Skeletal muscle satellite cell (primary cell): ENCODE measurements around the gene INPP1.

DNA sequence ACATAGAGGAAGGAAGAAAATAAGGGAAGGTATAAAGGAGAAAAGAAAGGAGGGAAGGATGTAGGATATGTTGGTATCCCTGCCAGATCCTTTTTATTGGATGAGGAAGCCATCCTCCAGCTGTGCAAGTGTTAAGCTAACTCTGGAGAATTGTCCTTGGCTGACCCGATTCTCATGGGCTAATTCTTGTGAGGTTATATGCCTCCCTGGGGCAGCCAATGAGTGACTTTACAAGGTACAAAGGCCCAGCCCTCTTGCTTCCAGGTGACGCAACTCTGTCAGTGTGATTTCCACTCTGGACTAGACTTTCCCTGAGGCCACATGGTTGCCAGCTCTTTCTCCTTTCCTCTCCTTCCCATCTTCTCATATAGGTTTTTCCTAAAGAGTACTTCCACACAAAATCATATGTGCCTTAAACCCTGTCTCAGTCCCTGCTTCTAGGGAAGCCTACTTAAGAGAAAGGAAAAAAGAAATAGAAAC is 226.1 kb upstream of the ZSWIM2 start:
- CAGE, long polyA plus RNA = no peak

- CAGE, long polyA plus RNA = no peak
Measured at GRCh38 chr2:187484686-187485069, 36.6 kb upstream of the CALCRL start.

GRCh38 chr2:187516560-187517489 is 37.4 kb downstream of the TFPI start:
- CAGE, long polyA plus RNA = no peak

DNA sequence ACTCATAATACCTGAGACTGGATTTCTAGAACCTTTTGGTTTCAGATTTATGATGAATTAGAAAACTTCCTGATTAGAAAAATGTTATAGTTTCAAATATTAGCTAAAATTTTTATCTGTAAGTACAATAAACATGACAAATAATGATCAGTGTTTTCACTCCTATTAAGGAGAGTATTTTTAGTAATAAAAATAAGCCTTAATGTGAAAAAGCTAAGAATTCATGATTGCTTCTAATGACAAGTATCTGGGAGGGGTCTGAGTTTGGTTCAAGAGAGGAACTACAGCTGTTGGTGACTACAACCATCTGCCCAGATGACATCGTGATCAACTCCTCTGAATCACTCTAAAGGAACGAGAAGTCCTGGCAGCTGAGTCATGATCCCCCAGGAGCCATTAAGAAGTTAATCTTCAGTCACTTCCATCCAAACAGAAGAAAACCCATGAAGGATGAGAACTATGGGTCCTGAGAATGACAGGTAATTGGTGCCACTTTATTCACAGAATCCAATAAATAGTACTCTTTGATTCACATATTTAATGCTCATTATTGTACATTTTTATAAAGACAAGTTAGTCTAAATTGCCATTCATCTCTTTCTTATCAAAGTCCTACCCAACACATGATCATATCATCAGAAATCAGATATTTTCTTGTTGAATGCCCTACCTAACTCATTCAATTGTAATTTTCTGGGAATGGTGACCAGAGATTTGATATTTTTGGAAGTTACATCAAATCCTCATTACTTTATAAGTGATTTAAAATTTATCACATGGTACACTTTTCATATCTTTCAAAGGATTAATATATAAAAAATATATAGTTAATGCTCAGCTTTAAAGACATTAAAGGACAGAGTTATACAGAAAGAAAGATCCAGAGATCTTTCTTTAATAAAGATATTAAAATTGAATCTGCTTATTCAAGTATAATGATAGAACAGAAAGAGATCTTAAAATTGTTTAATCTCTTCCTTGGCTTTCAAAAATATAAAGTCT is 6.7 kb downstream of the TFPI start:
- CAGE, long polyA plus RNA = no peak

DNA sequence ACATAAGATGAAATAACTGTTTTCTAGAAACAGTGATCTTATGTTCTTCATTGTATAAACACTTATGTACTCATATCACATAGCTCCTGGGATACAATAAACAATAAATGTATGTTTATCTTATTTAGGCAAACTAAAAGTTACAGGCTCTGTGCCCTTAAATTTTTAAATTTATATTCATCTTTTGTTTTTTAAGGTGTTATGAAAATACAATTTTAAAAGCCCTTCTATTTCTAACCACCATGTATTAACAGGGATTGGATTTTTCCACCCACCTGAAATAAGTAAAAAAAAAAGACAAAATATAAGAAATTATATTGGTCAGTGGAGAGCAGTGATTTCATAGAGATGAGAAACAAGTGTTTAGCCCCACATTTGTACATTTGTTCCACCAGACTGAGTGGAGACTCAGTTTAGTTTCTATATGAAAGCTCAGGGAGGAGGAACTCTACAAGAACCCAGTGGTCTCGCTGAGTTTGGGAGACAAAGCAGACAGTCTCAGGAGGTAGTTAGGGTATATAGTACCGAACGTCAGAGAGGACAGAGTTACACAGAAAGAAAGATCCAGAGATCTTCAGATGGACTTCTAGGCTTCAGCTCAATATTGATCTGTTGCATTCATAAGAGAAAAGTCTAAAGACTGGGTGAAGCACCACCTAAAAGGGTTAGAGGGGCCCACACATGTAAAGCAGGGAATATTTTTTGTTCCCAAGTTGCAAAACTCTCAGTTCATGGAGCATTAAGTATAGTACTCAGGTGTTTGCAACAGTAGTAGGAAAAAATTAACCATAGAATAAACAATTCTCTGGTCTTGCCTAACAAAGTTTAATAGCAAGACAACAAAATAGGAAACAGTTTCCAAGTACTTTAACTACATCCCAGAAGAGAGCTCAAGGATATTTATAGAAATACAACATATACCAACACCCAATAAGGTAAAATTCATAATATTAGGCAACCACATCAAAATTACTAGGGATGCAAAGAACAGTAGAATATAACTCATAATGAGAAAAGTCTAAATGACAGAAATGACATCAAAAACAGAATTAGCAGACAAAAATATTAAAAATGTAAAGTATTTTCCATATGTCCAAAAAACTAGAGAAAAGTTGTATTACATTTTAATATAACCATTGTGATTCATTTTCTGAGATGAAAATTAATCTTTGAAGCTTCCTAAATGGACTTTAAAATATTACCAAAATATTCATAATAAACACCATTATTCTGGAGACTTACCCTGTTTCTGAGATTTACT is 4.2 kb downstream of the TFPI start:
- CAGE, long polyA plus RNA = no peak

DNA sequence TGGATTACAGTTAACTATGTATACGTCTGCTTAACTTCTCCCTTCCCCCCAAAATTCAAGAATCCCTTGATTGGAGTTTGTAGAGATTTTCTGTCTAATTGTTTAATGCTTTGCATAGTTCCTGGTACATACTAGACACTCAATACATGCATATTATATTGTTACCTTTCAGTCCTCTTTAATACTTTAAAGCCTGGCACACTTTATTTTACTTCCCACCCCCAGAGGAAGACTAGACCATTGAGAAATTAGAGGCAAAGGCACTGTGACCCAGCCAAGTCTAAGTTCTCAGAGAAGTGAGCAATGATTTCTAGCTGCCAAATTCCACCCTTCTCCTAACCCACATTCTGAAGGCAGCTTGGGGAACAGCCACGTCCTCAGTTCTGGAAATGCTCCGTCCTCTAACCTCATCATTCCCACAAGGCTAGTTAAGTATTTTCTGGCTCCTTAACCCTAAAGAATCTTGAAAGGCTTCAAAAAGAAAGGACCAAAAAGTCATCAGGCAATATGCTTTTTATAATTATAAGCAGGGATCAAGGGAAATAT is 86.7 kb downstream of the COL5A2 start:
- CAGE, long polyA plus RNA = no peak

DNA sequence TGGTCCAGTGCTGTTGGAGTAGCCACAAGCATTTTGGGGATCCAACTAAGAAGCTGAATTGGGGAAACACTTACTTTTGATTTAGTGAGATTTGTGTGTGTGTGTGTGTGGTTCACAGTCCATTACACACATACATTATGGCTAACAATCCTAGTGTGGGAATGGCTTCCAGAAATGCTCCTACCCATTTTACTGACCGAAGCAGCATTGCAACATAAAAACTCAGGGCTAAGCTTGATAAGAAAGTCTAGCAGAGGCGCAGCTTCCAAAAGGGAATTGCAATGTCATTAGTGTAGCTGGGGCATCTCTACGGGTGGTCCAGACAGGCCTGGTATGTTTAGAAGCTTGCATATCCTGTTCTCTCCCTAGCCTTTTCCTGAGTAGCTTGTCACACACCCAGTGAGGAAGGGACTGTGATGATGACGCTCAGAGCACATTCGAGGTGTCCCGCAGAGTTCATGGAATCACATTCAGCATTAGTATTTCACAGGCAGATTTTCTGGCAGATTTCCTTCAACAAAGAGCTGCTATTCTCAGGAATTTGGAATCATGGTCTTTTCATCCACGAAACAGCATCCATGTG is 37.9 kb upstream of the COL5A2 start:
- CAGE, long polyA plus RNA = no peak

GRCh38 chr2:189268076-189268534 is 88.5 kb upstream of the COL5A2 start:
- CAGE, long polyA plus RNA = no peak

GRCh38 chr2:189304452-189304774 is 124.9 kb upstream of the COL5A2 start:
- CAGE, long polyA plus RNA = no peak

- CAGE, long polyA plus RNA = no peak
Measured at GRCh38 chr2:189485206-189485514, 43.9 kb downstream of the WDR75 start.

DNA sequence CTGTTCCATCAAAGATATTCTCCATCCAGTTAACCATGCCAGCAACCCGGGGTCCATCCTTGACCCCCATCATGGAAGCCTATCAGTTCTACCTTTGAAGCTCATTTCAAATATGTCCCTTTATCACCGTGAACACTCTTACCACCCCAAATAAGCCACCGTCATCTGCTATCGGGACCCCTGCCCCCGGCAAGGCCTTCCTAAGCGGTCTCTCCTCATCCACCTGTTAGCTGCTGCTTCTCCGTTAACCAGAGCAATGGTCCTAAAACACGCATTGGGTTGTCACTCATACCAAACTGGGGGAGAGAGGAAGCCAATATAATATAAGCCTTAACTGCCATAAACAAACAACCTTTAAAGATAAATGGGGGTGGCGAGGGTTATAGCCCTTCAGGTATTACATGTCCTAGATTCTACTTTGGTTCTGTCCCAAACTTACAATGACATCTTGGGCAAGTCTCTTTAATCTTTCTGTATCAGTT is 698 bp downstream of the ASDURF start:
- CAGE, long polyA plus RNA = no peak

DNA sequence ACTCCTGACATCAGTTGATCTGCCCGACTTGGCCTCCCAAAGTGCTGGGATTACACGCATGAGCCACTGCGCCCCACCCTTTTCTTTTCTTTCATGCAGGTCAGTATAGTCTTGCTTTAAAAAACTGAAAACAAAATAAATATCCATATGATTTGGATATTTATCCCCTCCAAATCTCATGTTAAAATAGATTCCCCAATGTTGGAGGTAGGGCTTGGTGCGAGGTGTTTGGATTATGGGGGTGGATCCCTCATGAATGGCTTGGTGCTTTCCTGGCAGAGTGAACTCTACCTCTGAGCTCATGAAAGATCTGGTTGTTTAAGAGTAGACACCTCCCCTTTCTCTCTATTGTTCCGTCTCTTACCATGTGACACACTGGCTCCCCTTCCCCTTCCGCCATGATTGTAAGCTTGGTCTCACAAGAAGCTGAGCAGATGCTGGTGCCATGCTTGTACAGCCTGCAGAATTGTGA is 1.1 kb downstream of the ANKAR start:
- CAGE, long polyA plus RNA = no peak

DNA sequence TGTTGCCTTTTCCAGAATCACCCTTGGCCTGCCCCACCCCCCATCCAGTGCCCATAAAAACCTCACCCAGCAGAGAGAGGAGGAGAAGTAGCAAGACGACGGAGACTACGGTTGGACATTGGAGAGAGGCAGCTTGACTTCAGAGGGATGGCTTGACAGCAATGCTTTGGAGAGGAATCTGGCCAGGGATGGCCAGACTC is 40.9 kb downstream of the C2orf88 start:
- CAGE, long polyA plus RNA = no peak

DNA sequence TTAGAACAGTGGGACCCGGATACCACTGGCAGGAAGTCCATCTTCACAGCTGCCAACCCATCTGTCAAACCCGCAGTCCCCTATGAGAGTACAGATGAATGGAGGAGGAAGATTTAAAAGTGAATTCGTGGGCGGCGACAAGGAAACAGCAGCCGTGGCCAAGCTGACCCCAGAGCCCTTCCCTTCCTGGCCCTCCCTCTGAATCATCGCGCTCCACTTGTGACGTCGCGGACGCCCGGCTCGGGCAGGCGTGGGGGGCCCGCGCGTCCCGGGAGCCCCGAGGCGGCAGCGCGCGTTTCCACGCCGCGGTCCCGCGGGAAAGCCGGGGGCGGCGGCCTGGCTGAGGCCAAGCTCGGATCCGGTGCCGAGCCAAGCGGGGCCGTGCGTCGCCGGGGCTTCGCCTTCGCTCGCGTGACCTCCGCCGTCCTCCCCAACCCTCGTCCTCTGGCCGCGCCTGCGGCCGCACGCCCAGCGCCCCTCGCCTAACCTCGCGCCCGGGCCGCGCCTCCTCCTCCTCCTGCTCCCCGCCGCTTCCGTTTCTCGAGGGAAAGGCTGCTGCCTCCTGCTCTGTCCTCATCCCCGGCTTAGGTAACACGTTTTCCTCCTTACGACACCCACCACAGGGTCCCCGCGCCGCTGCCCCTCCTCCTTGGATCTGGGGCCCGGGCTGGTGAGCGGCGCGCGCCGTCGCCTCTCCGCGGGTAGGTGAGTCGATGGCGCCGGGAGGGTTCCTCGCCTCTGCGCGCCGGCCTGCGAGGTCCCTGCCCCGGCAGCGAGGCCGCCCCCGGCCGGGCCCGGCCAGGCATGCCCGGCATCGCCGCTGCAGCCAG is at the start of gene INPP1:
TSS of gene INPP1 (plus strand) at position 216 of the 830 bp plus-strand sequence.
- CAGE, long polyA plus RNA = no peak

DNA sequence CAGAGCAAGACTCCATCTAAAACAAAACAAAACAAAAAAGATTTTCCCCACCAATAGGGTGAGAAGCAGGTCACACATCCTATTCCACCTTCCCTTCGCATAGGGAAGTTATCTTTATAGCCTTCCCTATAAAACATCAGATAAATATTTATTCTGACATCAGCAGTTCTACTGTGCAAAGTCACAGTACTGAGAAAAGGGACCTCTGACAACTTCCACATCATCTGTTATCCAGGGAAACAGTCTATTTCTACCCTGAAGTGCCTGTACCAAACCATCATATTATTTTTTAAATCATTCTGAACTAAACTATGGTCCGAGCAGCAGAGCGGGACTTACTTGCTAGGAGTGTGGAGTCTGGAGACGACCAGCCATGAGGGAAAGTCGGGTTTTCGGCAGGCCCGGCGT is 24.5 kb downstream of the NEMP2 start:
- CAGE, long polyA plus RNA = no peak

- CAGE, long polyA plus RNA = no peak
Measured at GRCh38 chr2:190532407-190533202, 1.9 kb downstream of the NEMP2 start.

DNA sequence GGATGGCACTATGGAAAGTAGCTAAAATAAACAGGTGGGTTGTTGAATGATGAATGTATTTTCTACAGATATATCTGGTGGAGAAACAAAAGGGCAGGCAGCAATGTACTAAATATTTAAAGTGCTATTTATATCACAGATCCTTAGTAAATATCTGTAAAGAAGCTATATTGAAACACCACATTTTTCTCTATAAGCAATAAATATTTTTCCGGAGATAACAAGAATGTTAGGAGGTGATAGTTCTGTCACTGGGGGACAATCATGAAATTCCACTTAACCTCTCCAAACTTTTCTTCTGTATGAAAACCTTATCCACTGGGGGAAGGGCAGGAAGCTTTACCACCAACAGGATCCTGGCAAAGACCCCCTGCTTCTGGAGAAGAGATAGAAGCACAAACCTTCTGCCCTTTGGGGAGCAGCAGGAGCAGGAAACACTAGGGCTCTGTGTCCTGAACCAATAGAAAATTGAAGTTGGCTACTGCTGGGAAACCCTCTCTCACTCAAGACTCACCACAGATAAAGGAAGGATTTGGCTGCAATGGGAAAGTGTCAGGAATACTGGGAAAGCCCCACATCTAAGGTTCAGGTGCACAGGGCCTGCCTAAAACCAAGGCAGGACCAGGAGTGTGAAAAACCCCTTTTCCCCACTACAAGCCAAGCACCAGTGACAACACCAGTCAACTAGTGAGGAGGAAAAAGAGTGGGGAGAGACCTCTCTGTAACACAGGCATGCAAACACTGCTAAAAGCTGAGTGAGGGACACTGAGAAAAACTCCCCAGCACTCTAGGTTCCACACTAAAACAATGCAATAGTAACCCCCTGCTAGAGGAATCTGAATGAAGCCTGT is 1.7 kb upstream of the NEMP2 start:
- CAGE, long polyA plus RNA = no peak

- CAGE, long polyA plus RNA = no peak
Measured at GRCh38 chr2:190551818-190552518, 17.4 kb upstream of the NEMP2 start.

DNA sequence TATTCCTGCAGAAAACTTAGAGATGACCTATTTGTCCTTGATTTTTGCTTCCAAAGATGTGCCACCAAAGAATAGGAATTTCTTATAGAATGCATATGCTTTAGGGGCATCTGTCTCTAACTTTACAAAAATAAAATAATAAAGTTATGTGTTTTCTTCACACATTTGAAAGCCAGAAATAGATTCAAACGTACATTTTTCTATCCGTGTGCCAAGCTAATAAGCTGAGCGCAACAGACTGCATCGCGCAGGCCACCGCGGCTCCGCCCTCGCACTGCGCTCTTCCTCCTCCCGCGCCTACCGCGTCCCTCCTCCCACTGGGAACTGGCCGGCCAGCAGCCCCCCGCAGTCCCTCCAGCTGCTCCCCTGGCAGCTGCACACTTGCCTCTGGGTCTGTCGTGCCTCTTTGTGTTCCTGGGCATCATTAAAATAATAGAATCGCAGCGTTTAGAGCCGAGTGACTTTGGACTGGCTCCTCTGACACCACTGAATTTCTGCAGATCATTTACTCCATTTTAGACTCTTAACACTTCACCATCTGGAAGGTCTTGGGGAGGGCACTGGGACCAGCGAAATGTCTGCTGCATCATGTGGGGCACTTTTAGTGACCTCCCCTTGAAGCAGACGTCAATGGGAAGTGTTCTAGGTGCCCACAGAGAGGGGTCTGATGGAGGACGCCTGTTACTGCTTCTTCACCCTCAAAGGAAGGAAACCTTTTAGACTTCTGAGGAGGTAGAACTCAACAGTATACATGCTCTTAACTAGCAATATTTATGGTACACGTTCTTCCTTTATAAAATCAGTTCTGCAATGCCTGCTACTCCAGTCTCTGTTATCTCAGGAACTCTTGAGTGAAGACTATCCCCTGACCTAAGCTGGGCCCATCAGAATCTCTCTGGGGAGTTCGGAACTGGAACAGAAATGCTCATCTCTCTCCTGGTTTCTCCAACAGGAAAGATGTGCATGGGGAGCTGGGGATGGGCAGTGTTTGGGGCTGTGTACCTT is 20.9 kb upstream of the NAB1 start:
- CAGE, long polyA plus RNA = no peak

GRCh38 chr2:190655453-190656124 is 6.7 kb downstream of the NAB1 start:
- CAGE, long polyA plus RNA = no peak